Keratinocyte (primary cell): ENCODE data around the genes CTNND1, OR5B21, GLYAT and OR4D6.

DNA sequence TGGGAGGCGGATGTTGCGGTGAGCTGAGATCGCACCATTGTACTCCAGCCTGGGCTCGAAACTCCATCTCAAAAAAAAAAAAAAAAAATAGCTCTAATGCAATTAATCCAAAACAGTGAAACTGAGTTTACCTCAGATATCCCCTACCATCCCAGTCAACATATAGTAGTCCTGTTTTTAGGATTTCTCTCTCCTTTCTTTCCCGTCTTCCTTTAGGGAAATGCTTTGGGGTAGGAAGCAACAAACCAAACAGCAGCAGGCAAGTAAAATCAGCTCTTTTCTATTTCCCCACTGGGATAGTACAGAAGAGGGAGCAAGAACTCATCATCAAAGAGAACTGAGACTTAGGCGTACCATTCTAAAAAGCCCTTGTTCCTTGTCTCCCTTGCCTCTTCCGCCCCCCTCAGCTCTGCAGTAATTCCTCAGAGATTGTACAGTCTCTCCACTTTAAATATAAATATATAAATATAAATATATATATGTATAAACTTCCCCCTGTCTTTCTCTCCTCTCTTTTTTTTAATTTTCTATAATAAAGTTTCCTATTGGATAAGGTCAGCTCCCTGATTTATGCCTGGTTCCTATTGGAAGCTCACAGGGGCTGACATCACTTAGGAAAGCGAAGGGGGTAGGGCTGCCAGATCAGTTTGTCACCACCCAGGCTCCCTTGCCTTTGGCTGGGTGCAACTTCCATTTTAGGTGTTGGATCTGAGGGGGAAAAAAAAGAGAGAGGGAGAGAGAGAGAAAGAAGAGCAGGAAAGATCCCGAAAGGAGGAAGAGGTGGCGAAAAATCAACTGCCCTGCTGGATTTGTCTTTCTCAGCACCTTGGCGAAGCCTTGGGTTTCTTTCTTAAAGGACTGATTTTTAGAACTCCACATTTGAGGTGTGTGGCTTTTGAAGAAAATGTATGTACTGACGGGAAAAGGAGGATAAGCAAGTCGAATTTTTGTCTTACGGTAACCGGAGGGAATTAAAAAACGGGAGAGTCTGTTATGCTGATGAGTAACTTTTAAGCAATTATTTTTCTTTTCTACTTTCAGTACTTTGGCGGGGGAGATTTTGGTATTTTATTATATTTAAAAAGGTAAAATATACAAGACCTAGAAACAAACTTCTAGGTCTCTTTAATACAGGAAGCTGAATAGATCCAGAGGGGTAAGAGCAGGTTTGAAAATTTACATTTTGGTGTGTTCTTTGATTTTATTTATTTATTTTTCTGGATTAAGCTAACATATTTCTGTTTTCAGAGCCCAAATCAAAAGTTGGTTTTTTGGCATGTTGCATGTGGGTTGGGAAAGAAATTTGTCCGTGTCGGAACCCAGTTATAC lies at the start of gene CTNND1:
TSS of gene CTNND1 (plus strand) at position 640 of the 1,329 bp plus-strand sequence.
CAGE:
- cytosol, long polyA minus RNA, result start-site peak on the plus strand centred at position 727 of the sequence, 103 bp wide, 1,018 reads
- cytosol, long polyA plus RNA, result start-site peak on the plus strand centred at position 717 of the sequence, 128 bp wide, 2,127 and 269 reads in 2 replicates
- long polyA plus RNA, result start-site peak on the plus strand centred at position 718 of the sequence, 132 bp wide, 3,400 and 3,303 reads in 2 replicates
- nucleus, long polyA minus RNA, result start-site peak on the plus strand centred at position 708 of the sequence, 139 bp wide, 3,745 reads
- nucleus, long polyA plus RNA, result start-site peak on the plus strand centred at position 726 of the sequence, 174 bp wide, 4,115 and 3,556 reads in 2 replicates

GRCh38 chr11:57788073-57789041 lies 26.8 kb downstream of the CTNND1 start:
CAGE:
- cytosol, long polyA minus RNA, result no peak
- cytosol, long polyA plus RNA, result no peak
- long polyA plus RNA, result no peak
- nucleus, long polyA minus RNA, result no peak
- nucleus, long polyA plus RNA, result no peak

GRCh38 chr11:57901785-57902603 lies 121.7 kb upstream of the OR9Q1 start:
CAGE:
- cytosol, long polyA minus RNA, result no peak
- cytosol, long polyA plus RNA, result no peak
- long polyA plus RNA, result no peak
- nucleus, long polyA minus RNA, result no peak
- nucleus, long polyA plus RNA, result no peak

DNA sequence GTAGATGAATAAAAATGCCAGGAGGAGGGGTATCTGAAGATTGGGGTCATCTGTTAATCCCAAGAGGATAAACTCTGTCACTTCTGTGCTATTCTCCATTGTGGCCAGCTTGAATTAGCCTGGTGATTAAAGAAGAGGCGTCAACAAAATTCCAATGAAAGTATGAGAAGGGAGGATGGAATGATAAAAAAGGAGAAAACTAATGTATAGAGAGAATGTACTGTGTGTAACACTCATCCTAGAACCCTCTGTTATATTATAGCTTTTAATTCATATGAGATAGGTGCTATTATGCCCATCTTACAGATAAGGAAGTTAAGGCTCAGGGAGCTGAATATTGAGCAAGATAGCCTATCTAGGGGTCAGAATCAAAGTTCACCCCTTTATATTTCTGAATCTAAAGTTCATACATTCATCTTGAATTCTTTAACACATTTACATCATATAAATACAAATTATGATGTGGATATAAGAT lies at the start of gene OR5B21:
TSS of gene OR5B21 (minus strand) at position 99 of the 475 bp plus-strand sequence.
CAGE:
- cytosol, long polyA minus RNA, result no peak
- cytosol, long polyA plus RNA, result no peak
- long polyA plus RNA, result no peak
- nucleus, long polyA minus RNA, result no peak
- nucleus, long polyA plus RNA, result no peak

GRCh38 chr11:58523986-58524871 lies 16.3 kb upstream of the OR5B21 start:
CAGE:
- cytosol, long polyA minus RNA, result no peak
- cytosol, long polyA plus RNA, result no peak
- long polyA plus RNA, result no peak
- nucleus, long polyA minus RNA, result no peak
- nucleus, long polyA plus RNA, result no peak

DNA sequence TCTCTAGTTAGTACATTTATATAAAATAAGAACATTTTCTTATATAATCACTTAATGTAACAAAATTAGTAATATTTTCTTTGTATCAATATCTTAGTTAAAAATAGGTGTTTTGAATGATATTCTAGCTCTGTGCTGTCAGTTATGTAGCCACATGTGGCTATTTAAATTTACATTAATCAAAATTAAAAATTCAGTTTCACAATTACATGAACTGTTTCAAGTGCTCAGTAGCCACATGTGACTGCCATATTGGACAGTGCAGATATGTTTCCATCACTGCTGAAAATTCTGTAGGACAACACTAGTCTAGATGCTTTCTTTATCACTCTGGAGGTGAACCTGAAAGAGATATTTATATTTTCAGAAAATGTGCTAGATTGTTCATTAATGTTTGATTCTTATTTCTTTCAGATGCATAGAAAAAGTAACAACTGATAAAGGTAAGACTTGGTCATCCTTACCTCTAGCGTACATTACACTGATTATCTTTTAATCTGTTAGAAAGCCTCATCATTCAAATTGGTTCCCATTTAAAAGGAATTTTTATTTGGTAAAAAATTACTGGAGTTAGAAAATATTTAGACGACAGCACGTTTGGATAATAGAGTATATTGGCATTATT lies 5.7 kb downstream of the ZFP91 start:
CAGE:
- cytosol, long polyA minus RNA, result no peak
- cytosol, long polyA plus RNA, result no peak
- long polyA plus RNA, result no peak
- nucleus, long polyA minus RNA, result no peak
- nucleus, long polyA plus RNA, result no peak

DNA sequence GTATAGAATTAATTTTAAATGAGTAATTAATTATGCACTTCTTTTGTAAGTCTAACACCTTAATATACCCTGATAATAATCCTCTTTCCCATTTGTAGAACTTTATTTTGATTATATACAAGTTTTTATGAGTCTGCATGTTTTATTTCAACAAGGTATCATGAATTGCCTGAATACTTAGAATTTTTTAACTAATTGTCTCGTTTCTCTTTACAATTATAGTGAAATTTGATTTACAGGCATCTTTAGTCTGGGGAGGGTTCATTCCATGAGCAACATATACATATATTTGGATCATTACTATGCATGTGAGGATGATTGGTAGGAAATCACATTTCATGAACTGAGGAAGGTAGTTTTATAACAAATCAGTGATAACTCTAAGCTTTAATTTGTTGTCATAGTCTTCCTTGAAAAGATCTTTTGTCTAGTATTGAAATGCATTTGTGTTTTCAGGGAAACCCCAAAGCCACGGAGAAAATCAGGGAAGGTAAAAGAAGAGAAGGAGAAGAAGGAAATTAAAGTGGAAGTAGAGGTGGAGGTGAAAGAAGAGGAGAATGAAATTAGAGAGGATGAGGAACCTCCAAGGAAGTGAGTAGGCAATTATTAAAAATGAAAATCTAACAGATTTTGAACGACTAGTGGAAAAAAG lies 11.2 kb upstream of the CNTF start:
CAGE:
- cytosol, long polyA minus RNA, result no peak
- cytosol, long polyA plus RNA, result no peak
- long polyA plus RNA, result no peak
- nucleus, long polyA minus RNA, result no peak
- nucleus, long polyA plus RNA, result no peak

DNA sequence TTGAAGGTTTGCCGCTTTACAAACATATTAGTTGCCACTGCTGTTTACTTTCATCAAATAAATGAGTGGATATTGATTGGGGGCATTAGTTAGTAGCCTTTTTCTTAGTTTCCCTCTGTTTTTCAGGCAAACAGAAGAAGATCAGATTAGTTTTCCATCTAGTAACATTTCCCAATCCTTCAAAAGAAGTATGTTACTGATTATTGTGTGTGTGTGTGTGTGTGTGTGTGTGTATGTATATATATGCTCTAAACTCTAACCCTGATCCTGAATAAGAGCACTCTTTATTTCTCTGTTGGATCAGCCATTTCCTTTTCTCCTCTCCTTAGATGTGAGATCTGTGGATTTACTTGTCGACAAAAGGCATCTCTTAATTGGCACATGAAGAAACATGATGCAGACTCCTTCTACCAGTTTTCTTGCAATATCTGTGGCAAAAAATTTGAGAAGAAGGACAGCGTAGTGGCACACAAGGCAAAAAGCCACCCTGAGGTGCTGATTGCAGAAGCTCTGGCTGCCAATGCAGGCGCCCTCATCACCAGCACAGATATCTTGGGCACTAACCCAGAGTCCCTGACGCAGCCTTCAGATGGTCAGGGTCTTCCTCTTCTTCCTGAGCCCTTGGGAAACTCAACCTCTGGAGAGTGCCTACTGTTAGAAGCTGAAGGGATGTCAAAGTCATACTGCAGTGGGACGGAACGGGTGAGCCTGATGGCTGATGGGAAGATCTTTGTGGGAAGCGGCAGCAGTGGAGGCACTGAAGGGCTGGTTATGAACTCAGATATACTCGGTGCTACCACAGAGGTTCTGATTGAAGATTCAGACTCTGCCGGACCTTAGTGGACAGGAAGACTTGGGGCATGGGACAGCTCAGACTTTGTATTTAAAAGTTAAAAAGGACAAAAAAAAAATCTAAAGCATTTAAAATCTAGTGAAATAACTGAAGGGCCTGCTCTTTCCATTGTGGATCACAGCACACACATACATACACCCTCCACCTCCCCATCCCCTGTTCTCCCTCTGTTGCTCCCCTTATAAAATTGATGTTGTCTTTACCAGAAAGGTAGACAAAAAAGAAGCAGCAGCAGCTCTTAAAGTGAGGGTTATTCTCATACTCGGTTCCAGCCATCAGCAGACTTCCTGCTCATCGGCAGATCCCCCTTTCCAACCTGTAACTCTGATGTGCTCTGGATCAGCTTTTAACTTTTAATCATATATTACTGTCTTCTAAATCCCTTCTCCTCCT lies 5.2 kb upstream of the CNTF start:
CAGE:
- cytosol, long polyA minus RNA, result start-site peak on the plus strand centred at position 914 of the sequence, 43 bp wide, 40 reads; start-site peak on the minus strand centred at position 980 of the sequence, 76 bp wide, 32 reads
- cytosol, long polyA plus RNA, result no peak
- long polyA plus RNA, result no peak
- nucleus, long polyA minus RNA, result no peak
- nucleus, long polyA plus RNA, result no peak

DNA sequence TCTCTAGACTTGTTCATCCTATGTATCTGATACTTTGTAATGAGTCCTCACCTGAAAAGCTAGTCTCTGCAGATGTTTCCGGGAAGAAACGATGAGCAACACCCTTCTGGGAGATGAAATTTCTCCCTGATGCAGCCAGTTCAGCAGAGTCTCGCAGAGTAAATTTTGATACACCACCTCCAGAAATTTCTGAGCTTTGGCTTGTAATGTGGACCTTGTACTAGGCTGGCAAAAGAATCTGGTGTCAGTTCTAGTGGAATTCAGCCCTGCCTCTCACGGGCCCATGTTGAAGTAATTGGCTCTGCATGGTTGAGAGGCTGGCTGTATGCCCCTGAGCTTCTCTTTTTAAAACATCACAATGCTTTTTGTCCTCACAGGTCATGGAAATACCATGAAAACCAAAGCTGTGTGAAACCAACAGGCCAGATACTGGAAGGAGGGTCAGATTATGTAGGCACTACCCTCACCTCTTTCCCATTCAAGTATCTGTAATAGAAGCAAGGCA lies at the start of gene GLYAT:
TSS of gene GLYAT (minus strand) at position 160 of the 505 bp plus-strand sequence.
CAGE:
- cytosol, long polyA minus RNA, result no peak
- cytosol, long polyA plus RNA, result no peak
- long polyA plus RNA, result no peak
- nucleus, long polyA minus RNA, result no peak
- nucleus, long polyA plus RNA, result no peak

DNA sequence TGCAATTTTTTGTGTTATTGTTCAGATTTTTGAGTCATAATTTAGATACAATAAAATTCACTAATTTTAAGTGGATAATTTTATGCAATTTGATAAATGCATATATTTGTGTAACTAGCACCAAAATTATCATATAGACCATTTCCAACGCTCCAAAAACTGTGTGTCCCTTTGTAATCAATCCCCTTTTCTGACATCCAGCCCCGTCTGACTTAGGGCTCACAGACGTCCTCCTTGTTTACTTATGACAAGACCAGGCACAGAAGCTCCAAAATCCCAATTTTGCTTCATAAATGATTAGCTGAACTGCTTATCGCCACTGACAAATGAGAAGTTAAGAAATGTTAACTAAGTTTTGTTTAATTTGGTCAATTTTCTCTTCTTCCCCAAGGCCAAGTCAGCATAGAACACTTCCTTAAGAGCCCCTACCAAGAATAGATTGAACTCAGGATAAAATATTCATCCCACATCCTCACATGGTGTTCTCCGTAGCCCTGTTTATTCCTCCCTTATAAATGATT lies 30.6 kb upstream of the GLYAT start:
CAGE:
- cytosol, long polyA minus RNA, result no peak
- cytosol, long polyA plus RNA, result no peak
- long polyA plus RNA, result no peak
- nucleus, long polyA minus RNA, result no peak
- nucleus, long polyA plus RNA, result no peak

DNA sequence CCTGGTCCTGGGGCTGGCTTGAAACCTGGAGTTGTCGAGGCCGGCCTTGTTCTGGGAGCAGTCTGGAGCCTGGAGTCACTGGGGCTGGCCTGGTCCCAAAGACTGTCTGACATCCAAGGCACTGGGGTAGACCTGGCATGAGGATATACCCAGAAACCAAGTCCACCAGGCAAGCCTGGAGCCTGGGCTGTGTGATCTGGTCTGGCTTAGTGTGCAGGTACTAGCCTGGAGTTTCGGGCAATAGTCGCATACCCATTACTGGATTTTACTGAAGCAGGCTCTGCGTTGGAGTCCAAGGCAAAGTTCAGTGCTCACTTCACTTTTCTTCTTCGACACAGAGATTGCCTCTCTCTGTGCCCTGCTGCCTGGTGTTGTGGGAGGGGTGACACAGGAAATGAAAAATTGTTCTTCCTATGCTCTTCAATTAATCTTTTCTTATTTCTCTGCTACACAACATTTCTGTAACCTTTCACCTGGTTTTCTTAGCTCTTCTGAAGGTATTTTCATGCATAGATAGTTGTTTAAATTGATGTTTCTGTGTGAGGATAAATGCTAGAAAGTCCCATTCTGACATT lies 4.2 kb upstream of the GLYATL1 start:
CAGE:
- cytosol, long polyA minus RNA, result no peak
- cytosol, long polyA plus RNA, result no peak
- long polyA plus RNA, result no peak
- nucleus, long polyA minus RNA, result no peak
- nucleus, long polyA plus RNA, result no peak

DNA sequence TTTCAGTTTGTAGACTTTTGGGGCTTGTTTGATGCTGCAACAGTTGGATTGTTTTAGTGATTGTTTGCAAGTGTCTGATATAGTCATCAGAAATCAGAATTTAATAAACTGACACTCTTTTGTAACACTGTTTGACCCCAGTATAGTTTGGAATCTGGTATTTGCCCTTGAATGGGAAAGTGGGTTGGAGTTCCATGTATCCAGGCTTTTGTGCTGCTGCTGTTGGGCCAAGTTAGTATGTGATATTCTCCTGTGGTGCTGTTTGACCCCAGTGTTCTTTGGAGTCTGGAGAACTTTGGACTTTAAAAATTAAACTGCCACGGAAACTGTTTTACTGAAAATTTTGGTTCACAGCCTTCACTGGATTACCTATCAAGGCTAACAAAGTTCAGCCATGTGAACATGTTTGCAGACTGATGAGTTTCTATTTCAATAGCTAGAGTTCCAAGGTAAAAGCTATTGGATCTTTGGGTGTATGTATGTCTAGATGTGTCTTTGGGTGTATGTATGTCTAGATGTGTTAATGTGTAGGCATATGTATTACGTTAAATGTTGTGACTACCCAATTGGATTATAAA lies 754 bp downstream of the GLYATL1 start:
CAGE:
- cytosol, long polyA minus RNA, result no peak
- cytosol, long polyA plus RNA, result no peak
- long polyA plus RNA, result no peak
- nucleus, long polyA minus RNA, result no peak
- nucleus, long polyA plus RNA, result no peak

CAGE:
- cytosol, long polyA minus RNA, result no peak
- cytosol, long polyA plus RNA, result no peak
- long polyA plus RNA, result no peak
- nucleus, long polyA minus RNA, result no peak
- nucleus, long polyA plus RNA, result no peak
Measured at GRCh38 chr11:59173873-59174625, 2.1 kb downstream of the DTX4 start.

CAGE:
- cytosol, long polyA minus RNA, result no peak
- cytosol, long polyA plus RNA, result no peak
- long polyA plus RNA, result no peak
- nucleus, long polyA minus RNA, result no peak
- nucleus, long polyA plus RNA, result no peak
Measured at GRCh38 chr11:59205611-59206048, 7.1 kb downstream of the MPEG1 start.

CAGE:
- cytosol, long polyA minus RNA, result no peak
- cytosol, long polyA plus RNA, result no peak
- long polyA plus RNA, result no peak
- nucleus, long polyA minus RNA, result no peak
- nucleus, long polyA plus RNA, result no peak
Measured at GRCh38 chr11:59216547-59217128, 3.9 kb upstream of the MPEG1 start.

DNA sequence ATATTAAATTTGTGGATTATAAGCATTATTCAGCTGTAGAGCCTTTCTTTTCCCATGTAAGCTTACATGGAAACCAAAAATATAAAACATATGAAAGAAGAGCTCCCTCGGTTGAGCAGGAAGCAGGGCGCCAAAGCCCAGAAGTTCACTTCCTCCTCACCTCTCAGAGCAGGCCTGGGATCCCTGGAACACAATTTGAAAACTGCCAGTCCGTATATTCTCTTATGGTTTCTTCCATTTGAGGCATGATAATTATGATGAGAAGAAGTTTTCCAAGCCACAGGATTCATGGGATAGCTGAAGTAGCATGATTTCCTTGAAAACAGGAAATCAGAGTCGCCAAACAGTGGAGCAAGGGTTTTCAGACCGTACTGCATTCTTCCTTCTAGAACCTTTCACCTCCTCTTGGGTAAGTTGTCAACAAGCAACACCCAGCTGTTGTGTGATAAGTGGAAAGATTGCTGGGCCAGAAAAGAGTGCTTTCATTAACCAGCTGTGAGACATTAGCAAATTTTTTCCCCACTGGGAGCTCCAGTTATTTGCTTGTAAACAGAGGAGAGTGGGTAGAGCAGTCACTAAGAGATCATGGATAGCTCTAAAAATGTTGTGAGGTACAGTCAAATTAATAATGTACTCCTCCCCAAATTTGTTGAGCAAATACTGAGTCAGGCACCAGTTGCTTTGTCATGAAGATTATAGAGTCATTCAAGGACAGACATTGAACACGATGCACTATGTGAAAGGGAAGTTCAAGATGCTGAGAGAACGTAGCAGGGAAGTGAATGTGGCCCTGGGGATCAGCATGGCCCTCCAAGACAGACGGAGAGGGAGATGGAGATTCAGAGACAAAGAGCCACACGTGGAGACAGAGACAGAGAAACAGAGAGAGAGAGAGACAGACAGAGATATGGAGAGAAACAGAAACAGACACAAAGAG lies 11.7 kb upstream of the MPEG1 start:
CAGE:
- cytosol, long polyA minus RNA, result no peak
- cytosol, long polyA plus RNA, result no peak
- long polyA plus RNA, result no peak
- nucleus, long polyA minus RNA, result no peak
- nucleus, long polyA plus RNA, result no peak

CAGE:
- cytosol, long polyA minus RNA, result no peak
- cytosol, long polyA plus RNA, result no peak
- long polyA plus RNA, result no peak
- nucleus, long polyA minus RNA, result no peak
- nucleus, long polyA plus RNA, result no peak
Measured at GRCh38 chr11:59271814-59272458, 59.2 kb upstream of the MPEG1 start.

DNA sequence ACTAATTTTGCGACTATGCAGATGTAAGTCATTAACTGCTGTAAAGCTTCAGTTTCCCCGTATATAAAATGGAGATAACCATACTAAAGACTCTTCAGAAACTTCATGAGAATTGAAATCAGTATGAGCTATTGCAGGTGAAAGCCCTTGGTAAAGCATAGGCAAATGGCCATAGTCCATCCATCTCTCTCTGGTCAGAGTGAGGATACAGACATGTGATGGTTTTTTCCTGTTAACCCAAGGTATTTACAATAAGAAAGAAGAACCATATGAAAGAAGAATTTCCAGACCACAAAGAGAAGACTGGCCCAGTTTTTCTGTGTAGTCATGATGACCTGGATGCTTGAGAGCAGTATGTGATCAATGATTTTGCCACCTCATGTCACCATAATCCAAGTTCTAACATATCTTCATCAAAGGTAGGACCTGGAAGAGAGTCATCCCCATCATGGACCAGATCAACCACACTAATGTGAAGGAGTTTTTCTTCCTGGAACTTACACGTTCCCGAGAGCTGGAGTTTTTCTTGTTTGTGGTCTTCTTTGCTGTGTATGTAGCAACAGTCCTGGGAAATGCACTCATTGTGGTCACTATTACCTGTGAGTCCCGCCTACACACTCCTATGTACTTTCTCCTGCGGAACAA lies at the start of gene OR4D6:
TSS of gene OR4D6 (plus strand) at position 449 of the 645 bp plus-strand sequence.
CAGE:
- cytosol, long polyA minus RNA, result no peak
- cytosol, long polyA plus RNA, result no peak
- long polyA plus RNA, result no peak
- nucleus, long polyA minus RNA, result no peak
- nucleus, long polyA plus RNA, result no peak

DNA sequence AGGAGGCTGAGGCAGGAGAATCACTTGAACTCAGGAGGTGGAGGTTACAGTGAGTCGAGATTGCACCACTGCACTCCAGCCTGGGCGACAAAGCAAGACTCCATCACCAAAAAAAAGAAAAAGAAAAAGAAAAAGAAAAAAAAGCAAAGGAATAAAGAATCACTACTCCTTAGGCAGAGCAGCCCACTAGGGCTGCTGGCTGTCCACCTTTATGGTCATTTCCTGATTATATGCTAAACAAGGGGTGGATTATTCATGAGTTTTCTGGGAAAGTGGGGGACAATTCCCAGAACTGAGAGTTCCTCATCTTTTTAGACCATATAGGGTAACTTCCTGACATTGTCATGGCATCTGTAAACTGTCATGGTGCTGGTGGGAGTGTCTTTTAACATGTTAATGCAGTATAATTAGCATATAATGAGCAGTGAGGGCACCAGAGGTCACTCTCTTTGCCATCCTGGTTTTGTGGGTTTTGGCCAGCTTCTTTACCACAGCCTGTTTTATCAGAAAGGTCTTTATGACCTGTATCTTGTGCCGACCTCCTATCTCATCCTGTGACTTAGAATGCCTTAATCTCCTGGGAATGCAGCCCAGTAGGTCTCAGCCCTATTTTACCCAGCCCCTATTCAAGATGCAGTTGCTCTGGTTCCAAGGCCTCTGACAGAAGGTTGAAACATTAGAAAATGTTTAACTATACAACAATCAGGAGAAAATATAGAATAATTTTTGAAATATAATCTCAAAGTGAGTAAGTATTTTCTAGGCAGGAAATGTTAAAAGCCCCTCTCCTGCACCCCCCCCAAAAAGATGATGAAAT lies 36.5 kb downstream of the OR4D9 start:
CAGE:
- cytosol, long polyA minus RNA, result no peak
- cytosol, long polyA plus RNA, result no peak
- long polyA plus RNA, result no peak
- nucleus, long polyA minus RNA, result no peak
- nucleus, long polyA plus RNA, result no peak

DNA sequence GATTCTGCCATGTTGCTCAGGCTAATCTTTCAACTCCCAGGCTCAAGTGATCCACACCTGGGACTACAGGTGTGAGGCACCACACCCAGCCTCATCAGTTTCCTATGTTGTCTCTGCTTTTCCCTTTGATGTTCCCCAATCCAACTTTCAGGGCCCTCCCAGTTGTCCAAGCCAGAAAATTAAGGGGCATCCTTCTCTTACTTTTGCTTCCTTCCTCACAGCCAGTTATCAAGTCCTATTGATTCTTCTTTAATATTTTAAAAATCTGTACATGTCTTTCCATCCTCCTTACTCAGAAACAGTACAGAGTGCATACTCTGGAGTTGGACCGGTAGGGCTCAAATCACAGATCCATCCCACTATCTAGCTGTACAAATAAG lies 11.9 kb downstream of the OSBP start:
CAGE:
- cytosol, long polyA minus RNA, result no peak
- cytosol, long polyA plus RNA, result no peak
- long polyA plus RNA, result no peak
- nucleus, long polyA minus RNA, result no peak
- nucleus, long polyA plus RNA, result no peak